Karpas-422 (cell line): Measurements from ENCODE around the genes CSF3R, ZC3H12A and NDUFS5.

DNA sequence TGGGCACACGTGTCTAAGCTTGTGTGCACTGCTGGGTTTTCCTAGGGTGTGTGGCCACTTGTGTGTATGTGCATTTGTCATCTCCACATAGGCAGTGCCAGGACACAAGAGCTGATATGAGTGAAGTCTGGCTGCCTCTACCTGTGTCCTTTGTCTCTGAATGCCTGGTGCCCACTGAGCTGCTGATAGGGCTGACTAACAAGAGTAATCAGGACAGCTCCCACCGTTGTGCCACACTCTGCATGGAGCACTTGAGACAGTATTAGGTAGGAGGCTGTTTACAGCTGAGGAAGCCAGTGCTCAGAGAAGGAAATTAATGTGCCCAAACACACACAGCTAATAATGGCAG lies 1.1 kb upstream of the STK40 start:
- PRO-cap = no peak
- RAMPAGE, long total RNA = no peak

DNA sequence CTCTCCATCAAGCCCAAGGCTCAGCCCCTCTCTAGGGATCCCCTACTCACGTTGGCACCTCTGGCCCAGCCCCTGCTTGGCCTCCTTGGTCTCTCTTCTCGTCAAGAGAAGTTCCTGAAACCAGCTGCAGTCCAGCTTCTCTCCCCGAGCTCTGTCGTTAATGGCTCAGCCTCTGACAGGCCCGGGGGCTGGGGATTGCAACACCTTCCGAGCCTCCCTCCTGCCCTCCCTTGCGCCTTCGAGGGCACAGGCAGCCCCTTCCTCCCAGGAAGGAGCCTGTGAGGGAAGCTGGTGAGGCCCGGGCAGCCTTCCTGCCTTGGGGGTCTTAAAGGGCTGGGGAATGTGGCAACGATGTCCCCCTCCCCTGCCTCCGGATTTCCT lies at the start of gene CSF3R:
CSF3R (minus strand) TSS at position 153 of the 381 bp plus-strand sequence.
- PRO-cap = no peak
- RAMPAGE, long total RNA = no peak

DNA sequence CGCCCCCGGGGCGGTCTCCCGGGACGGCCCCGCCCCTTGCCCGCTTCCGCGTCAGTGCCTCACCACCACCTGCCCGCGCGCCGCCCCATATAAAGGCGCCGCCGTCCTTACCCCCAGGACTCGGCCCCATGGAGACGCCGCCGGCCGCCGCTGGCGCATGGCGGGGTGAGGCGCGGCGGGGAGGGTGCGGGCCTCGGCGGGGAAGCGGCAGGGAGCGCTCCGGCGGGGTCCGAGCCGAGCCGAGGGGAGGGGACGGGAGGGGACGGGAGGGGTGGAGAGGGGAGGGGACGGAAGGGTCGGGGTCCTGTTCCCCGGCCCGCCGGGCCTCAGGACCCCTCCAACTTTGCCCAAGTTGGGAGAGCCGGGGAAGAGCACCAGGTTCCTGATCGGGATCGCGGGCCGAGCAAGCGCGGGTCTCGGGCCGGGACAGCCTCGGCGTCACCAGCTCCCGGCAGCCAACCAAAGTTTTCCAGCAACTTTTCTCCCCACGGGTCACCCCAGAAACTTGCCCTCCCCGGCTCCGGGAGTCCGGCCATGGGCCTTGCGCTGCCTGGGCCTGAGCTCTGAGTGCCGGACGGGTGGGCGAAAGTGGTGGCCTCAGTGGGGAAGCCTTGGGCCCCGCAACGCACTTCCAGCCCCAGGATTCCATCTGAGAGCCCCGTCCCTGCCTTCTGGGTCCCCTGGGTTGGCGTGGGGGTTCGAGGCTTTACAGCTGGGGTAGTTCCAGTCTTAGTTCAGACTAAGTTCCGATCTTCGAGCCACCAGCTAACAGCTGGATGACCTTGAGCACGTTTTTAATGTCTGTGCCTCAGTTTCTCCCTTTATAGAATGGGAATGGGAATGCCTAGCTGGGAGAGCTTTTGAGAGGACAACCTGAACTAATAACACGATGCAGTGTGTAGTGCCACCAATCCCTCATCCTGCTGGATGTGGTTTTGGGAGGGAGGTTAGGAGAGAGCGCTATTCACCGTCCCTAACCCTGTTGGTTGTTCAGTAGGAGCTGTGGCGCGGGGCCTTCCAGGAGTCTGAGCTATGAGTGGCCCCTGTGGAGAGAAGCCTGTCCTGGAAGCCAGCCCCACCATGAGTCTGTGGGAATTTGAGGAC lies at the start of gene ZC3H12A:
ZC3H12A (plus strand) TSS at position 116 of the 1,104 bp plus-strand sequence.
- PRO-cap = bidirectional peak, plus-strand start at position 116 of the sequence, minus-strand start outside the sequence
- RAMPAGE, long total RNA = no peak

- PRO-cap = no peak
- RAMPAGE, long total RNA = no peak
Measured at GRCh38 chr1:37552394-37552878, 1.7 kb downstream of the SNIP1 start.

- PRO-cap = no peak
- RAMPAGE, long total RNA = no peak
Measured at GRCh38 chr1:37686164-37686687, 4.1 kb downstream of the C1orf109 start.

- PRO-cap = no peak
- RAMPAGE, long total RNA = no peak
Measured at GRCh38 chr1:37808781-37810030, 1.2 kb upstream of the YRDC start.

- PRO-cap = no peak
- RAMPAGE, long total RNA = no peak
Measured at GRCh38 chr1:37914711-37915447, 32.0 kb downstream of the INPP5B start.

GRCh38 chr1:37925989-37926847 lies 20.6 kb downstream of the INPP5B start:
- PRO-cap = unidirectional peak, plus-strand start at chr1:37926782
- RAMPAGE, long total RNA = no peak

DNA sequence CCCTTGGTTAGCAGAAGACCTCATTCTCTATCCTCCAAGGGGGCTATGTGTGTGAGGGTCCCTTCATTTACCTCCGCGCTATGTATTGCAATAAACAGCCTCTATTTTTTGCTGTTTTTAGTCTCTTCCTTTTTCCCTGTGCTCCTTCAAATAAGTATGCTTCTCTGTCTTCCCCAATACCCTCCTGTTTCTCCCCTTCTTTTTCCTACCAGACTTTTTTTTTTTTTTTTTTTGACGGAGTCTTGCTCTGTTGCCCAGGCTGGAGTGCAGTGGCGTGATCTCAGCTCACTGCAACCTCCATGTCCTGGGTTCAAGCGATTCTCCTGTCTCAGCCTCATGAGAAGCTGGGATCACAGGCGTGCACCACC lies 4.1 kb downstream of the SF3A3 start:
- PRO-cap = no peak
- RAMPAGE, long total RNA = no peak

DNA sequence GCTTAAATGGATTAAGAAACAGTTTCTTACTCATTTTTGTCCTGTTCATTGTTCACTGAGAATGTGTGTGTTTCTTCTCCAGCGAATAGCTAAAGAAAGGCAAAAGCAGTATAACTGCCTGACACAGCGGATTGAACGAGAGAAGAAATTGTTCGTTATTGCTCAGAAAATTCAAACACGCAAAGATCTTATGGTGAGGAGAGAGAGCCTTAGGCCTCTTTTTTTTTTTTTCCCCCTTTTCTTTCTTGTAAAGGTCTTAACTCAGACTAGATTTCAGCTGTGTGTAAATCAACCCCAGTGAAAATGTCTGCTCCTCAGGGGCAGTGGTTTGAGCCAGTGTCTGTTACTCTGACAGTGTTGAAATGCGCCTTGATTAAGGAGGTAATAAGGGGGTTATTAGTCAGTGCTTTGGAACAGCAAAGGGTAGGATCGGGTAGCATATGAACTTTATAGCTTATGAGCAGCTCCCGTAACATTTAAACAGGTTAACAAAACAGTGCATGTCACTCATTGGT lies 10.1 kb downstream of the UTP11 start:
- PRO-cap = no peak
- RAMPAGE, long total RNA = no peak

- PRO-cap = no peak
- RAMPAGE, long total RNA = no peak
Measured at GRCh38 chr1:38030614-38031468, 15.8 kb downstream of the POU3F1 start.

DNA sequence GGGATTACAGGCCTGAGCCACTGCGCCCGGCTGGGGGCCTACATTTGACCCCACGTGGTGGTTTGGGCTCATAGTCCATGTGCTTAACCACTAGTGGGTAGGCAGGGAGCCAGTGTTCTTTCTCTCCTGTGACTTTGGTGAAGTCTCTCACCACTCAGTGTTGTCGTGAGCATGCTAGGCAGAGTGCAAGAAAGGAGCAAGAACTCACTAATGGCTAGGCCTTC lies 615 bp upstream of the NDUFS5 start:
- PRO-cap = no peak
- RAMPAGE, long total RNA = no peak

DNA sequence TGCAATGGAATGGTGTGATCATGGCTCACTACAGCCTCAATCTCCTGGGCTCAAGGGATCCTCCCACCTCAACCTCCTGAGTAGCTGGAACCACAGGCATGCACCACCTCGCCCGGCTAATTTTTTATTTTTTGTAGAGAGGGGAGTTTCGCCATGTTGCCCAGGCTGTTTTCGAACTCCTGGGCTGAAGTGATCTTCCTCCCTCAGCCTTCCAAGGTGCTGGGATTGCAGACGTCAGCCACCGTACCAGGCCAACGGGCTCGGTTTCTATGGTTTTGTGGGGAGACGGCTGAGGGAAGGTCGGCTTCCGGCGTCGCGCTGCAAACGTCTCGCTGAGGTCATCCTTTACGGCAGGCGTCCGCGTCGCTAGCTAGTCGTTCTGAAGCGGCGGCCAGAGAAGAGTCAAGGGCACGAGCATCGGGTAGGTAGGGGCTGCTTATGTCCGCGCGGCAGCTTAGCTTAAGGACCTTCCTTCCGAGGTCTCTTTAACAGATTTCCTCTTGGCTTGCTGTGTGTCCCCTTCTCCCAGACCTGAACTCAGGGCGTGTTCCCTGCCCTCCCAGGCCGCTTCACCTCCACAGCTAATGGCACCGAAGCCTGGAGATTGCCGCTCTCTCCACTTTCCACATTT lies at the start of gene NDUFS5:
NDUFS5 (plus strand) TSS at position 373 of the 631 bp plus-strand sequence.
- PRO-cap = bidirectional peak, plus-strand start at position 373 of the sequence, minus-strand start at position 277 of the sequence
- RAMPAGE, long total RNA = start-site peak on the plus strand centred at position 375 of the sequence, 65 bp wide, 1,612 and 1,119 reads in 2 replicates

- PRO-cap = no peak
- RAMPAGE, long total RNA = no peak
Measured at GRCh38 chr1:39081882-39082075, 55.6 kb downstream of the NDUFS5 start.

- PRO-cap = no peak
- RAMPAGE, long total RNA = no peak
Measured at GRCh38 chr1:39105192-39105715, 79.1 kb downstream of the NDUFS5 start.

GRCh38 chr1:39105716-39106339 lies 79.7 kb downstream of the NDUFS5 start:
- PRO-cap = no peak
- RAMPAGE, long total RNA = no peak

DNA sequence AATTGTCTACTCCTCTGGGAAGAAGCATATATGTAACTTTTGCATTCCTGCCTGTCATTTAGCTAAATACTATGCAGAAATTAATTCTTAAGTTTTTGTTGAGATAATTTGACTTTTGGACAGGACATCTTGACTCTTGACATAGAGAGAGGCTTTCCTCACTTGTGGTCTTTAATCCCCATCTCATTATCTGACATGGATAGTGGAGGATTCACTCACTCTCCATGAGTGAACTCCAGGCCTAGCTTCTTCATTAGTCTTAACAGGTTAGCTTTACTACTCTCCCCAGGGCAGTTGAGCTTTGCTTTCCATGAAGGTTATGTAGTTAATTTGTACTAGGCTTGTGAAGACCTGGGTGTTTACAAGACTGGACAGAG lies 87.9 kb upstream of the MACF1 start:
- PRO-cap = no peak
- RAMPAGE, long total RNA = no peak

- PRO-cap = no peak
- RAMPAGE, long total RNA = no peak
Measured at GRCh38 chr1:39127358-39127874, 77.1 kb upstream of the MACF1 start.

DNA sequence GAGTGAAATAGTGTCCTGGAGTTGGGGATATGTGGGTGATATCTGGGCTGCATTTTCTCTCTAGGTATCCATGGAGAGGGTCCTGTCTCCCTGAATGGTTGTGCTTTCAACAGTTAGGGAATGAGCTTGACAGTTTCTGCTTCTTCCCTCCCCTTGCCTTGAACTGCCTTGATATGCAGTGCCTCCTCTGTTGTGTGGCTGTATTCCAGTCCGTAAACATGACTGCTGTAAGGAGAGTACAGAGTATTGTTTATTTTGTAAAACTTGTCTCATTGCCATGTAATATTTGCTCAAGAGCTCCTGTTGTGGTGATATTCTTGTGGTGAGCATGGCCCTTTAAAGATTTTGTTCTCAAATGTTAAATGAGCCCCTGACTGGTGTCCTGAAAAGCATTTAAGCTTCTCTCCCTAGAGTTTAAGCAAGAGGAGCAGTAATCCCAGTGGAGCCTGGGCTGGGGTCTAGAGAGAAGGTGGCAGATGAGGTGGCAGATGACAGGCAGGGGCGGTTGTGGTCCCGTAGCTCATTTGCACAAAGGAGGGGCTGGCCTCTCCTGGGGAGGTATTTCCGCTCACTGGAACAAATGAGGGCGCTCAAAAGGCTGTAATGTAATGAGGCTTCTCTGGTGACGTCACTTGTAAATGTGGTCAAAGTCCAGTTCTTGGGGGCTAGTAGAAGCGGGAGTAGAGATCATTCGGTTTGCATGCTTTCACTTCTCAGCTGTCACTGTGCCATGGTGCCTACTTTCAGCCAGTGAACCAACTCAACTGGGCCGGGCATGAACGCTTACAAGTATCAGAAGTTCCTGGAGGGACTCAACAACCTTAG lies 46.1 kb upstream of the MACF1 start:
- PRO-cap = no peak
- RAMPAGE, long total RNA = no peak

DNA sequence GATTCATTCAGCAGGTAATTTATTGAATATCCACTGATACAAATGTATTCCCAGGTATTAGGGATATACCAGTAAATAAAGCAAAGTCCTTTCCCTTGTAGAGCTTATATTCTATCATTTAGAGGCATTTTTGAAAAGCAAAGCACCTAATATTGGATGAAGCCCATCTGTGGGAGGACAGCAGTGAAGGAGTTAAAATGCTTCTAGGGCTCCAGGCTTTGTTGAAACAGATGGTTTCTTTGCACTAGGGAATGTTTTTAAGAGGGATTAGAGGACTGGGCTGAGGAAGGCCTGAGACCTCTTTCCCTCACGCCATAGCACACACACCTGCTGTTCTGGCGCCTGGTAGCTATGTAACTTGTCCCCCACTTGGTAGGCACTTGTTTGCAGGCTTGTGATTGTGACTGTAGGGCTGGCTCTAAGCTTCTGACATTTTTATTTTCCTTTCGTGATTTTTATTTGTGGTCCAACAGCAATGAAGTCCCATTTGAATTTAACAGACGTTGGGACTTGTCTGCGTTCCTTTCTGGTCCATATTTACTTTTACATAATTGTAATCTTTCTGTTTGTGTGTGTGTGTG lies 33.8 kb upstream of the MACF1 start:
- PRO-cap = no peak
- RAMPAGE, long total RNA = no peak